LUHMES (cell line): ENCODE measurements around the genes NBPF14, H2AC20 and PLEKHO1.

GRCh38 chr1:148595663-148596178 is at the start of gene NBPF14:
Gene NBPF14, minus strand, starts transcription at chr1:148596011.
- PRO-cap = no peak

DNA sequence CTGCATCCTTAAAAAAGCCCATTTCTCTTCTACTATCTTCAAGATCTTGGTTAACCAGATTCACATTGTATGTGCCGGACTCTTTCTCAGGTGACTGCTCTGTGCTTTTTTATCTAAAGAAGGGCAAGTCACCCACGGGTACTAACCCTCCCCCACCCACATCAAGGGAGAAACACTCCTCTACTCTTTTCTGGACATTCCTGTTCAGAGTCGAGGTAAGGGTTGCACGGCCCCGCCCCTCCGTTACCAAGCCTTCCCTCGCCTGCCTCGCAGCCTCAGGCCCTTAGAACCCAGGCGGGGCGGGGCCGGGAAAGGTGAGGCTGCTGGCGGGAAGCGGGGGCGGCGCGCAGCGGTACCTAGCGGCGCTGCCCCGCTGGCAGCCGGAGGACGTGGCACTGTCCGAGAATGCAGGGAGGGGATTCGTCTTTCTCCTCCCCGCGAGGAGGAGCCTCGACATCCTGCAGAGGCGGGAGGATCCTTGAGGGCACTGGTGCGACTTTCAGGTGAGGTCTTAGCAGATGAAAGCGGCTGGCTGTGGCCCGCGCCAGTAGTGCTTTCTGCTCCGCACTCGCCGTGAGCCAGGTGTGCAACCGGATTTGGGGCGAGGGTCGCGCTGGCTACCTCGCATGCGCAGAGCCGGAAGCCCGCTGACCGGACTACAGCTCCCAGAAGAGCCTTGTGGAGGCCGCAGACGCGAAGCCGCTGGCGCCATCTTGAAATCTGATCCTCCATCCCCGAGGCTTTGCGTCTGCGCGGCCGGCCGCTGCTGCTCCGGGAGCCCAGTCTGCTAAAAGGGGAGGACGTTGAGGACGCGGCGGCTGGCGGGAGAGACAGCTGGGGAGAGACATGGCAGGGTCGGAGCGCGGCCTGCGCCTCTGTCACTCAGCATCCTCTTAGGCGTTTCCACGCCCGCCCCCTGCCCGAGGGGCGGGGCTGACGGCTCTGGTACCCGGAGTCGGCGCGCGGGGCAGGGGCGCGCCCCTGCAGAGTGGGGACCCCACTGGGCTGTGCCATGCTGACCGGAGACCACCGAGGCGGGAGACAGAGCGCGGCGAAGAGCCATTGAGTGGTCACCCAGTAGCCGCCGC is 107.8 kb downstream of the PDE4DIP start:
- PRO-cap = bidirectional peak, plus-strand start at position 745 of the sequence, minus-strand start at position 587 of the sequence

DNA sequence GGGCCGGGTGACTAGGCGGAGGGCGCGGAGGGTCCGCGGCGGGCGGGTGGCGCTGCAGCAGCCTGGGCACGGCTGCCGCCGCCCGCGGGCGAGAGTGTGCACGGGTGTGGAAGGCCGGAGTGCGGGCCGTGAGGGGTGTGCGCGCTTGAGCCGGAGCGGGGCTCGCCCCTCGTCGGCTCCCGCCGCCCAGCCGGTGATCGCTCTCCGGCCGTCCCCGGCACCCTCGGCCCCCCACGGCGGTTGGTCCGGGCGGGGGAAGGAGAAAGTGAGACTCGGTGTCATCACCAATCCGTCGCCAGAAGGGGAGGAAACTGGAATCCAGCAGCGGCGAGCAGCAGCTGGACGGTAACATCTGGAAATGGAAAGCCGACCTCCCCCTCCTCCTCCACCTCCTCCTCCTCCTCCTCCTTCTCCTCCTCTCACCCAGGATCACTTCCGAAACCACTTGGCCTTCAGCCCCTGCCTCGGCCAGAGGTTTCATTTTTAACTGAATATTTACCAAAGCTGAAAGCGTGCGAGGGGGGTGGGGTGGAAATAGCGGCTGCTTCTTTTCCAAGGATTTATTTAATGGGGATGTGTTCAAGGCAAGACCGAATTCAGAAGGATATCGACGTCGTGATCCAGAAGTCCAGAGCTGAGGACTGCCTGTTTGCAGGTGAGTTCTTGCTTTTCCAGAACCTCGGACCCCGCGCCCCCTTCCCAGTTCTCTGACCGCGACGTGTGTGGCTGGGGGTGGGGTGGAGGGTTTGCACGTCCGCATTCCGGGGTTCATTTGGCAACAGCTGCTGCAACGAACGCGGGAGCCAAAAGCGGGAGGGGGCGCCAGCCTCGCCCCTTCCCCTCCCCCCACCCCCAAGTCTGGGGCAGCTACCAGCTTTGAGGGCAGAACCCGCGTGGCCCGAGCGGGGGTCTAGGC is 72.5 kb upstream of the NBPF9 start:
- PRO-cap = no peak

DNA sequence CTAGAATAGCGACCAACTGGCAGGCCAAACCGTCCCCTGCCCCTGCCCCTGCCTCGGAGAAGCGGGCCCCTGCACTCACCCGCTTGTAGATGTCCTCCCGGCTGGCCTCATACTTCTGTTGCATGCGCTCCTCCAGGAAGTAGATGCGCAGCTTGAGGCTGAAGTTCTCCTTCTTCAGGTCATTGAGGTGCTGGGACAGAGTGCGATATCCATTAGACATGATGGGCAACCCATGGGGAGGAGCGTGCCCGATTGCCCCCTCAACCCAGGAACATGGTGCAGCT is 136.9 kb upstream of the NBPF9 start:
- PRO-cap = no peak

GRCh38 chr1:149554426-149555074 is 29.1 kb upstream of the PPIAL4C start:
- PRO-cap = no peak

GRCh38 chr1:149605838-149606728 is 22.4 kb downstream of the PPIAL4C start:
- PRO-cap = no peak

DNA sequence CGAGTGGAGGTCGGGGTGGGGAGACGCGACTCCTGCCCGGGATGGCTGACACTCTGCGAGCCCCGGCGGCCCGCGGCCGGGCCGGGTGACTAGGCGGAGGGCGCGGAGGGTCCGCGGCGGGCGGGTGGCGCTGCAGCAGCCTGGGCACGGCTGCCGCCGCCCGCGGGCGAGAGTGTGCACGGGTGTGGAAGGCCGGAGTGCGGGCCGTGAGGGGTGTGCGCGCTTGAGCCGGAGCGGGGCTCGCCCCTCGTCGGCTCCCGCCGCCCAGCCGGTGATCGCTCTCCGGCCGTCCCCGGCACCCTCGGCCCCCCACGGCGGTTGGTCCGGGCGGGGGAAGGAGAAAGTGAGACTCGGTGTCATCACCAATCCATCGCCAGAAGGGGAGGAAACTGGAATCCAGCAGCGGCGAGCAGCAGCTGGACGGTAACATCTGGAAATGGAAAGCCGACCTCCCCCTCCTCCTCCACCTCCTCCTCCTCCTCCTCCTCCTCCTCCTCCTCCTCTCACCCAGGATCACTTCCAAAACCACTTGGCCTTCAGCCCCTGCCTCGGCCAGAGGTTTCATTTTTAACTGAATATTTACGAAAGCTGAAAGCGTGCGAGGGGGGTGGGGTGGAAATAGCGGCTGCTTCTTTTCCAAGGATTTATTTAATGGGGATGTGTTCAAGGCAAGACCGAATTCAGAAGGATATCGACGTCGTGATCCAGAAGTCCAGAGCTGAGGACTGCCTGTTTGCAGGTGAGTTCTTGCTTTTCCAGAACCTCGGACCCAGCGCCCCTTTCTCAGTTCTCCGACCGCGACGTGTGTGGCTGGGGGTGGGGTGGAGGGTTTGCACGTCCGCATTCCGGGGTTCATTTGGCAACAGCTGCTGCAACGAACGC is 23.4 kb downstream of the PPIAL4C start:
- PRO-cap = no peak

DNA sequence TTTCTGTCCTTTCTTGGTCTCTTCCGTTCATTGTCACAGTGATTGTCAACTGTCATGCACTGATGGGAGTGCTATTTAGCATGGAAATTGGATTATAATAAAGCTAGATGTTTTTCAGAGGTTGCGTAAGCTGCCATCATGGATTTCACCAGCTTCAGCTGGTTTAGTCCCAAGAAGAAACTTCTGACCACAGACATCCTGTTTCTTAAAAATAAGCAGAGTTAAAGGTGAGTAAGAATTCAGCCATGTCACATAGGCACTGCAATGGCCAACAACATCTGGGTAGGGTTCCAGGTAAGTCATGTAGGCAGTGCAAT is 47.8 kb downstream of the PPIAL4C start:
- PRO-cap = no peak

DNA sequence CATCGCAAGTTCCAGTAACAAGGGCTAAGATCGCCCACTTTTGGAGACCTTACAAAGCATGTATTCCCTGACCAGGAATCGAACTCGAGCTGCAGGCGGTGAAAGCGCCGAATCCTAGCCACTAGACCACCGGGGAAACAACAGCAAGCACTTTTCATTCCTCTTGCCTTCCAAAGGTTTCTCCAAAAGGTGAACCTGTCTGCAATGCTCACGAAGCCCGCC is 89.8 kb upstream of the FCGR1A start:
- PRO-cap = unidirectional peak, minus-strand start at position 130 of the sequence

DNA sequence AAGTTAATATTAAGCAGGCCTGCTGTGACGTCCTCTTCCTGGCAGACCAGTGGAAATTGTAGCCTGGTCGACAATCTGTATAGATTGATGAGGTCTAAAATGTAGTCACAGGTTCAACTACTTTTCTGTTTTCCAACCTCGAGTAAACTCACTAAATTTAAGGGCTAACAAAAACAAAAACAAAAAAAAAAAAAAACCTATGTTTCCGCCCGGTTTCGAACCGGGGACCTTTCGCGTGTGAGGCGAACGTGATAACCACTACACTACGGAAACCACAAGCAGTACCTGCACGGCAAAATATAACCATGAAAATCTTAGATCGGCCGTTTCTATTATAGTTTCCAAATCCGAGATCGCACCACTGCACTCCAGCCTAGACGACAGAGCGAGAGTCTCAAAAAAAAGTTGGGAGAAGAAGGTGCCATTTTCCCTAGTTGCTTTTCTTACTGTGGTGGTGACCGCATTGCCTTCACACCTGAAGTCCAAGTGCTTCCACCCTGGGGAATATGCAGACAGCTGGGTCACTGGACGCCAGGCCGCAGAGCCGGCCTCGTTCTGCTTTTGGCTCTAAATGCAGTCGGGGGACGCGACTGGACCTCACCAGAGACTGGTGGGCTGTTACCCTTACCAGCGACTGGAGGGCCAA is 70.0 kb upstream of the FCGR1A start:
- PRO-cap = no peak

DNA sequence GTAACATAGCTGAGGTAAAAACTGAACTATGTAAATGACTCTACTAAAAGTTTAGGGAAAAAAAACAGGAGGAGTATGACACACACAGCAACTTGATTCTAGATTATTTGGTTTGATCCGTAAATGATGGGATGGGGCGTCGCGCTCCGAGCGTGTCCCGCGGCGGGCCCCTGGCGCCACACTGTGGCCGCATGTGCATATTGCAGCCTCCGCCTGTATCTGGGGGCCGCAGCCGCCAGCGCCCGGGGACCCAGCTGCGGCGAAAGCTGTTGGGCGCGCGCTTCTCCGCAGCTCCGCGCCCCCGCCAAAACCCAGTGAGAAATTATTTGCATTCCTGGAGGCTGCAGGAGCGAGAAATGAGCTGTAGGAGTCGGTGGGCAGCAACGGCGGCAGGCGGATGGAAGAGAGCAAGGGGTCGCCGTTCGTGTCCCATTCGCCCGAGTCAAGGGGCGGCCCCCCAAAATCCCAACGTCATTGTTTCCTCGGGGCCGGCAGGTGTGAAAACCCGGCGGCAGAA is 10.0 kb downstream of the FCGR1A start:
- PRO-cap = unidirectional peak, plus-strand start at position 197 of the sequence

GRCh38 chr1:149886763-149887222 is at the start of gene H2AC20:
Gene H2AC20, plus strand, starts transcription at chr1:149886918.
- PRO-cap = bidirectional peak, plus-strand start at chr1:149886917, minus-strand start at chr1:149886682

DNA sequence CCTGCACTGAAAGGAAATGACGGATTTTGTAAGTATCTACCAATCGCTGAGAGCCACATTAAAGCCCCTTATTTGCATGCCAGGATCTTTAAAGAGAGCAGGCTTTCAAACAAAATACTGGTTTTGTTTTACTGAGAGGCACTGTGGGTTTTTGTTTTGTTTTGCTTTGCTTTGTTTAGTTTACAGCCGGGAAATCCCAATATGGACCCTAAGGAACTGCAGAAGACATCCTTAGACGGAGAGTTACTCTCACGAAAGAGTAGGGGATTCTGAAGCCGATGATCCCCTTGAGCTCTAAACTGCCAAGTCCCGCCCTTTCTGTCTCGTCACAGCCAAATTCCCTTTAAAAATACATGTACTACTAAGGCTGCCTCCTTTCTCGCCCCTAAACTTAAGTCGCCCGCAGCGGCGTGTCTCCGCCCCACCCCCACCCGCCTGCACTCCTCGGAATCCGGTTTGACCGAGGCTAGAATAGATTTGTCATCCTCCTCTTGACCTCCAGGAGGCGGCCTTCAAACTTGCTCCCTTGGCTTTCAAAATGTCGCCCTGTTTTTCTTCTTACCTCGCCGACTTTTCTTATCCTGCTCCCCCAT is 427 bp upstream of the H2AC21 start:
- PRO-cap = bidirectional peak, plus-strand start at position 555 of the sequence, minus-strand start at position 261 of the sequence

DNA sequence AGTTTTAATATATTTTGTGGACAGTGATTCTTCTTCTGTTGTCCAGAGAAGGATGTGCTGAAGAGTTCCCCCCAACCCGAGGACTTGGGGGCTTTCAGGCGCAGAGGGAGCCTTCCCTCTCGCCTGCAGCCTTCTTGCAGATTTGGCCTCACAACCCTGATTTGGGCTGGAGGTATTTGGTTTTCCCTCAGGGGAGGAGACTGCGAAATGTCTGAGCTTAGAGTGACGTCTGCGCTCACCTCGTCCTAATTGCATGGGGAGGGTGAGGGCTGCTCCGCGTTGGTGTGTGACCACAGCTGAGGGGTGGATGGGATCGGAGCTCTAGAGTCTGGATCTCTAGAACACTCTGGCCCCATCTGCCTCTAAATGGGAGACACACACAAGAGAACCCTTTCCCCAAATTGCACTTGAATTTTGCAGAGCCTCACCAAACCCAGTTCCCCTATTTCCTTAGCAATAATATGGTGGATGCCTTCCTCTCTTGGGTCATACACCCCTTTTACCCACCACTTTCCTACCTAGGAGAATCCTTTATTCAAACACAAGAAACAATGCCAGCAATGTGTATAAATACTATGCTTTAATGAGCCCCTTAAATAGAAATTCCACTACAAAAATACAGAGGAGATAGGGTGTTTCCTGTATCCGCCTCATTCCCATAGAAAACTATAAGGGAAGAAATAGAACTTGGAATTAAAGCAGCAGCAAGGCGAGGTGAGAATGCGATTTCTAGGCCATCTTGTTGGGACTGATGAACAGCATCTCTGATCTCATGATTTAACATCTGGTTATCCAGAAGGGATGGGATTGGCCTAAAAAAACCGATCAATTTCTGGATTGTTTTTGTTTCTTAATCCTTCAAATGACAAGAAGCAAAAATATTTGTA is 730 bp upstream of the SF3B4 start:
- PRO-cap = bidirectional peak, plus-strand start at position 208 of the sequence, minus-strand start at position 178 of the sequence

- PRO-cap = no peak
Measured at GRCh38 chr1:149937089-149938133, 732 bp upstream of the MTMR11 start.

GRCh38 chr1:149941799-149942145 is 5.1 kb upstream of the MTMR11 start:
- PRO-cap = no peak

DNA sequence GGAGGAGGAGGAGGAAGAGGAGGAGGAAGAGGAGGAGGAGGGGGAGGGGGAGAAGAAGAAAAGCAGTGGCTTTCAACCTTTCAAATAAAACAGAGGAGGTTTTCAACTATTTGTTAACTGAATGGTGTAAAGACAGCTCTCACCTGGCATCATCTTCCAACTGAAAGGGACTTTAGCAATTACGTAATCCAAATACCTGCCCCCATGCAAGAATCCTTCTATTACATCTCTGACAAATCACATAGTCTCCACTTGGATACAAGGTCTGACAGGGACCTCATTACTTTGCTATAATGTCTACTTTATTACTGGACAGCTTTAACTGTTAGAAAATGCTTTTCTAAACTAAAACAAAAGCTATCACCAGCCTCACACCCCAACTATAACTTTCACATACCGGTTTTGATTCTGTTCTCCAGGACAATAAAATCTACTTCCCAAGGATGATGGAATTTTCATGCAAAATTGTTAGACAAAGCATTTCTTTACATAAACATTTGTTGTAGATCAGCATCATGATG is 29.4 kb downstream of the OTUD7B start:
- PRO-cap = no peak

DNA sequence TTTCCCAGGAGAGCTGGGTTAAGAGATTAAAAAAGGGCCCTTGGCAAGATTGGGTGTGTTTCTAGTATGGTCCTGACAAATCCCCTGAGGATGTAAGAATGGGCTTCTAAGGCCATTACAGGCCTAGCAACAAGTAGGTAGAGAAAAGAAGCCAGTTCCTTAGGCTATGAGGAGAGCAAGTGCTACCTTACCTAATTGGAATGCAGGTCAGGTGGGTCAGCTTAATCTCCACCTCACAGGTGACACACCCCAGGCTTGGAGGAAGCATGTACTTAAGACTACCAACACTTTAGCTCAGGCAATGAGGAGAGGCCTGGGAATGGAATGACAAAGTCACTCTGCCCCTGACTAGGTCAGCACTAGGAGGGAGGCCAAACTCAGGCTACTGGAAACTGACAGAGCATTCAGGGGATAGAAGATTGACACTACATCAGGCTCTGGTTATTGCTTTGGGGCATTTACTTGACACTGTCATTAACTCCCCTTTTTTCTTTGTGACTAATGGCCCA is 6.8 kb upstream of the OTUD7B start:
- PRO-cap = no peak

GRCh38 chr1:150065433-150065957 is 2.1 kb upstream of the VPS45 start:
- PRO-cap = no peak

DNA sequence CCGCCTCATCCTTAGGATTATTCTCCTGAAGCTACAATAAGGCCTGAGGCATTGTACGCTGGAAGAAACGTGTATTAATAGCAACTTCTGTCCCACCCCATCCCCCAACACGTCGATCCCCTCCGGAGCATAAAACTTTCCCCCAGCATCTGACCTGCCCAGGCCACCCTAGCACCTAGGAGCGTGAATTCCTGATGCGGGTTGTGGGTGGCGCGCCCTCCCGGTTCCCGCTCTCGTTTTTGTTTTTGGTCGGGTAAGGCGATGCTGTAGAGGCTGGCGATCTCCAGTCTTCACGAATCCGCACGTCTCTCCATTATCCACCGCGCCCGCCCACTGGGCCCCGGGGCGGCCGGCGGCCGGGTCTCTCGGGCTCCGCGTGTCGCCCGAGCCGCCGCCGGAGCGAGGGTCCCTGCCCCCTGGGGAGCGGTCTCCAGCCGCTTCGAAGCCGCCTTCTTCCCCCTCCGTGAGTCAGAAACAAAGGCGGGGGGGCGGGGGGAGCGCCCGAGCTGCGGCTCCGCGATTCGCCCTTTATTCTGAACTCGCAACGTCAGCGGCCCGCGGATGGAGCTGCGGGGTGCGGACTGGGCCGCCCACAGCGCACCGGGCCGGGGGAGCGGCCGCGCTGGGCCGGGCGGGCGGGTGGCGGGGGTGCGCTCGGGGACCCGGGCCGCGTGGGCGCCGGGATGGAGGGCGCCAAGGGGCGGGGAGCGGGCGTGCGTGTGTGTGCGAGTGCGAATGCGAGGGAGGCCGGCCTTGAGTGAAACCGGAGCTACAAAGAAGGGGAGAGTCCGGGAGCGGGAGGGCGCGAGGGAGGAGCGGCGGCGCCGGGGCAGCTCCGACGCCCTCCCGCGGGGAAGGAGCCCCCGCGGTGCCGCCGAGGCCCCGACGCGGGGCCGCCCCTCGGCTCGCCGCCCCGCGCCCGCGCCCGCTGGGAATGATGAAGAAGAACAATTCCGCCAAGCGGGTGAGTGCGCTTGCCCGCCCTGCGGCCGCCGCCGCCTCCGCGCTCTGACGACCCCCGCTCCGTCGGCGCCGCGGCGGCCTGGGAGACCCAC is at the start of gene PLEKHO1:
PLEKHO1 (plus strand) TSS at position 593 of the 1,055 bp plus-strand sequence.
- PRO-cap = bidirectional peak, plus-strand start at position 332 of the sequence, minus-strand start at position 336 of the sequence; bidirectional peak, plus-strand start at position 592 of the sequence, minus-strand start at position 419 of the sequence; bidirectional peak, plus-strand start at position 784 of the sequence, minus-strand start at position 760 of the sequence; bidirectional peak, plus-strand start at position 940 of the sequence, minus-strand start at position 937 of the sequence